ENCODE data around the gene KLHL1.

- PRO-cap: no peak
These were observed at the start of gene KLHL1 for GRCh38 chr13:70108062-70108767. KLHL1 (minus strand) TSS chr13:70108452.

- PRO-cap: no peak
These were observed 3.7 kb downstream of the DIS3 start for GRCh38 chr13:72777824-72778604.

DNA sequence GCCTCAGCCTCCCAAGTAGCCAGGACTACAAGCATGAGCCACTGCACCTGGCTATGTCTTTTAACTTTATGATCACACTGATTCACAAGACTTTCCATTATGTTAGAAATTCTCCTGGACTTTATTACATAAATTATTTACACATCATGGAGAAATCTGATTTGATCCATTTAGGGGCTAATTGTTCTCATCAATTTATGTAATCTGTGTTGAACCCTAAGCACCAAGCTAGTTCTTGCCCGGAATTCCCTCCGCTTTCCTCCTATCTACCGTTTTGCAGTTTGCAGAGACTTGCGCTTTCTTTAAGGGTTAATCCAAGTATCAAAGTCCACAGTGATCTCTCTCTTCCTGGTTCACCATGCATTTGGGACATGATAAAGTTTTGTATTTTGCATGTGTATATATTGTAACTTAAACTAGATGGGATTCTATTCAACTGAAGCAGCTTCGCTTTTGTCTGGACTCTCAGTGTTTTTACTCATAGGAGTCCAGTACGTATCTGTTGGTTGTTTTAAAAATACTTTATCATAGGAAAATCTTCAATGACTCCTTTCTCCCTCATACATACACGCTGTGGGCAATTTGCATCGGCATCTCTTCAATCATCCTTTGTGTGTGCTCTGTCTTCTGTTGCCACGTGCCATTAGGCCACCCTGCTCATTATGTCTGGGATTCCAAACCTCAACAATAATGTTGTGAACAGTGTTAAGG lies 13.7 kb upstream of the KLF5 start:
- PRO-cap: no peak

- PRO-cap: no peak
These were observed 4.1 kb upstream of the KLF5 start for GRCh38 chr13:73054614-73055193.

GRCh38 chr13:73248581-73249205 lies 189.9 kb downstream of the KLF5 start:
- PRO-cap: no peak

- PRO-cap: no peak
These were observed 340.6 kb downstream of the KLF5 start for GRCh38 chr13:73399494-73399693.

DNA sequence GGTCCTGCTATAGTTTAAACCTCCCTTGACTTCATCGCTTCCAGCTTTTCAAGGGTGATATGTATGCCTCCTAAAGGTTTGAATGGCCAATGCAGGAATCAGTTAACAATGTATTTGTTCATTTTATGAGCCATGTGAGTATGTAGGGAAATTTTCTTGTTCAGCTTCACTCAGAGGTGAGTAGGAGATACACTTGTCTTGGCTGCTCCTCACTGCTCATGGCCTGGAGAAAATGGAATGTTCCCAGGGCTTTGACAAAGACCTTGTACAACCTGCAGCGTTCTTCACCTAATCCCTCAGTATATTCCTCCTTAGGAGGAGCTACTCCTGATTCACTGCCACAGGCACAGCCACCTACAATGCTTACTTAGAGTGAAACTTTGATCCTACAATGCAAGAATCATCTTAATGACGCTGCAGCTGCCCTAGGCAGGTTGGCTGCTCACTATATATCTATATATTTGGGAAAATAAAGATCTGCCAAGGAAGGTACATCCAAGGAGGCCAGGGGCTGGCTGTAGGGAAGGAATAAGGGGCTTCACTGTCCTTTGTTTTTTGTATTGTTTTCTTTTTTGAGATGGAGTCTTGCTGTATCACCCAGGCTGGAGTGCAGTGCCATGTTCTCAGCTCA lies 364.2 kb downstream of the KLF5 start:
- PRO-cap: no peak

GRCh38 chr13:73520558-73520988 lies 461.8 kb downstream of the KLF5 start:
- PRO-cap: no peak

- PRO-cap: no peak
These were observed 478.2 kb downstream of the KLF5 start for GRCh38 chr13:73536981-73537334.

DNA sequence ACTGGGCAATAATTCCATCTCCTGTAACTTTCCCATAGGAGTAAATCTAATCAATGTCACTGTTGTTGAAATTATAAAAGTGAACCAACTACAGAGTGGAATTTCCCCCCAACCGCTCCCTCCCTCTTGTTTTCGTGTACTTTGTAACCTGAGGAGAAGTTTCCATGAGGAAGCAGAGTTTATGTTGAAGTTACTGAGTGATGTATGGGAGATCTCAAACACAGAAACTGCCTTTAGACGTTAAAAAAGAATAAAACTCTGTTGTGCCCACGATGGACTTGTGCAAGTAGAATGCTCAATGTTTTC lies 559.7 kb downstream of the KLF5 start:
- PRO-cap: no peak

DNA sequence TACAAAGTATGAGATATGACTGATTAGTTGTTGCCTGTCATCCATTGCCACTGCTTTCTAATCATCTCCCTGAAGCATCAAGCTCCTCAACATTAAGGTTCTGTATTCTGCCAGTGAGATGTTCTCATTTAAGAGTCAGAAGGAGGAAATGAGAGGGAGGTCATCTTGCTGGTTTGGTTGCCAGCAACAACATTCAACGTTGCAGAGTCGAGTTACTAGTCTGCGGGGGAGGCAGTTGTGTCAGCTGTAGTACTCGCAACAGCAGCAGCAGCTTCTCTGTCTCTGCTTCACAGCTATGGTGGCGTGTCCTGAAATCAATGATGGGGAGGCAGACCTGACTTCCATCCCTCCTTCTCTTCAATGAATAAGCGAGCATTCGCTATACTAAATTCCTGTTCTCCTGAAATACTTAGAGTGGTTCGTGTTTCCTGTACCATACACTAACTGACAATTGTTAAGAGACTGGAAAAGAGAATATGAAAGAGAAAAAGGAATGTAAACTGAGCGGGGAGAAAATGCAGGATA lies 812.2 kb downstream of the KLF5 start:
- PRO-cap: no peak

GRCh38 chr13:73967751-73968427 lies 909.1 kb downstream of the KLF5 start:
- PRO-cap: no peak

DNA sequence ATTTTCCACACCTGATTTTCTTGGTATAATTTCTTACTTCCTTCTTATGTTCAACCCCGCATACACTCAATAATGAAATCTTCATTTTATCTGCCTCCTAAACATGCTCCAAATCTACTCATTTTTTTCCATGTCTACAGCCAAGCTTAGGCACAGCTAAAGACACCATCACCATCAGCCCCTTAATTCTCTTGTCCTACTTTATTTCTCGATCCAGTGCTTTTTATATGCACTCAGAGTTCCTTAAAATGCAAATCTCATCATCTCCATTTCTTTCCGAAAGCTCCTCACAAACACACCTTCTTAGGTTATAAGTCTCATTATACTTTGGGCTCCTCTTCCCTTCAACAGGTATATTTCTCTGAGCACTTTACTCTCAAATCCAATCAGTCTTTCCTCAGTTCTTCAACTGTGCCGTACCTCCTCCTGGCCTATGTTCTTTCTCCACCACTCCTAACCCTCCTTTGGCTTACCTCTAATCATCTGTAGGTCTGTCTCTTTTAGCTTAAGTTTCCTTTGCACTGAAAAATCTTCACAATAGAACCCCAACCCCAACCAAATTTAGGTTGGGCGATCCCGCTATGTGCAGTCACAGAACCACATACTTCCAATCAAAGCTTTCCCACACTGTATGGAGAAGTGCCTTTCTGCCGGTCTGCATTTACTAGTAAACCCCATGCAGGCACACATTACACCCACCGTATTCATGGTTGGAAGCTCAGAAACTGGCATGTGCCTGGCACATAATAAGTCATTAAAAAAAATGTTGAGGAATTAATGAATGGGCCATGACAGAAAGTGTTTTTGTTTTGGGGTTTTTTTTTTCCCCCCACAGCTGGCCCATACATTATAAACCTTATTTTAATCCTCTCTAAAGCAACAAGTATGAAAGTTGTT lies 916.8 kb downstream of the KLF5 start:
- PRO-cap: no peak

DNA sequence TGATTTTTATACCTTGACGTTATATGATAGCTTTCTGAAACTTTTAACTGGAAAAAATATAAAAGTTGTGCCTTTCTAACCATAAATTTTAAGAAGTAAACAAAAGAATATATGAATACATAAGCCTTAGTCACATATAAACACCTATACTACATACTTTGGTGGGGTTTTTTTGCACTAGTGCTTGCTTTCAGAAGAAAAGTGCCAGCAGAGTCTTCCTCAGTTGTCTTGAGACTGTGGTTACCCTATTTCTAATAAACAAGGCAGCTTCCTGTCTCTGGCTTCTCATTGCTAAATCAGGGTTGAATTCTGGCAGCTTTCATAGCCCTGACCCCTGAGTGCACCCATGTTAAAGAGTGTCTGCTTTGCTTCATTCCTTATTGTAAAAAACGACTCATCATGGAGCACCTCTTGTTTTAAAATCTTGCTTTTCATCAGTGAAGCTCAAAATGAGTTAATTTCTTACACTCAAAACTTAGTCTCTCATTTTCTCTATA lies 1003.1 kb downstream of the KLF5 start:
- PRO-cap: no peak

DNA sequence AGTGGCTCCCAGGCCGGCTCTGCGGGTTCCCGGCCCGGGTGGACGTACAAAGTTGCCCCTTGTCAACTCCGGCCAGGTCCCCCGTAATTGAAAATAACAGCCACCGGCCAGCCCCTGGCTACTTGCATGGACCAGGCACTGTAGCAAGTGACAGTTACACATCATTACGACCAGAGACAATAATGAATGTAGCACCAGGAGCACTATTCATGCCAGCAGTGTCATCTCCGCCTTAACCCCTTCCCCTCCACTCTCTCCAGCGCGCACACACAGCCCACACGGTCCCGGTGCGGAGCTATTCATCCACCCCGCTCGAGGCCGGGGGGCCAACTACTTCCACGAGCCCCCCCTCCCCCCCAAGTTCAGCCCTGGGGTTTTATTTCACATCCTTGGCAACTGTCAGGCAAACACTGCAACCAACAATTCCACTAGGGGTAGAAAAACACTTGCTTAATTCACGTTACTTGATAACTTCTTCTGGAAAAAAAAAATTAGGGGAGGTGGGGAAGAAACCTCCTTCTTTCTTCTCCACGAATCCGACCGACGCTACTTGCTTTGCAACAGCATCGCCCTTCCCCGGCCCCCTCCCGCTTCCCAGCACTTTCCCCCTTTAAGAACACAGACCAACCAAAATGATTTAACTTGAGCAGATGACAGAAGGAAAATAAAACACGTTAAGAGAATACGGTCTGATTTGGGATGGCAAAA lies 1074.3 kb downstream of the KLF5 start:
- PRO-cap: no peak

- PRO-cap: no peak
These were observed 929.3 kb downstream of the TBC1D4 start for GRCh38 chr13:74552619-74553111.

DNA sequence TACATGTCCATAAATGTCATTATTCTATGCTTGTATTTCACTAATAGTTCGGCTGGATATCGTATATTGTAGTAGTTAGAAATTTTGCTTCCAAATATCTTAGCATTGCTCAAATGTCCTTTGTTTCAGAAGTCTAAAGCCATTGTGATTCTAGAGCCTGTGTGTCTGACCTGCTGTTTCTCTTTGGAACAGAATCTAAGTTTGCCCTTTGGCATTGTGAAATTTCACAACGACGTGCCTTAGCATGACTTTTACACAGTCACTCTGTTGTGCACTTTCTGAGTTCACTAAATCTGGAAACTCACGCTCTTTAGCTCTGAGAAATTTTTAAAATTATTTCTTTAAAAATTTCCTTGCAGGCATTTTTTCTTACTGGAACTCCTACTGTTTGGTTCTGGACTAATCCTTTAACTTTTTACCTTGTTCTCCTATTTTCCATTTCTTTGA lies 152.2 kb downstream of the TBC1D4 start:
- PRO-cap: no peak

- PRO-cap: no peak
These were observed 701 bp upstream of the LMO7 start for GRCh38 chr13:75635186-75636071.

DNA sequence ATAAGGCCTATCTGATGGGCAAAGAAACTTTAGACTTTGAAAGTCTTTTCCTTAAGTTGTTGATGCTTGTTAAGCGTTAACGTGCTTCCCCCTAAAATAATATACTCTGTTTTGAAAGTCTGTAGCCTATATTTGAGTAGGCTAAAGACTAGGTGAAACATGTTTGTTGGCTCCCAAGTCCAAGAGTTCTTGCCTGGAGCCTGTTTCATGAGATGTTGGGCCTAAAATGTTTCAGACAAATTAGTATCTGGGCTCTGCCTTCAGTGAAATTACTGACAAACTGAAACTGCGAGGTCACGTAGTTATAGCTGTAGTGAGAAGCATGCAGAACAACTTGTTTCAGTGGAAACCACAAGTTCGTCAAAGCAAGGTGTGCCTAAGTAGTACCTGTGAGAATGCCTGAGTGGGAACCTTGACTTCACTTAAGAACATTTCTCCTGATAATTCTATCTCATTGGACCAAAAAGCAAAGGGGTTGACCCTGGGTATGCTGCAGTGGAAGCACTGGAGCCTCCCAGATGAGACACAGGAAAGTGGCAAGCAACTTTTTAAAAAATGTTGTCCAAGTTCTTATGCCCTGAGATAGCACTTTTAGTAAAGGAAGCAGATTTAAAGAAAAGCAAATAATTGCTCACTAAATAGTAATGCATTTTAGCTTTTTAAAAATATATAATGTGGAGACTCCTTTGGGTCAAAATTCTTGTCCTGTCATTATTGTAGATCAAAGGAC lies 126.4 kb downstream of the LMO7 start:
- PRO-cap: no peak

DNA sequence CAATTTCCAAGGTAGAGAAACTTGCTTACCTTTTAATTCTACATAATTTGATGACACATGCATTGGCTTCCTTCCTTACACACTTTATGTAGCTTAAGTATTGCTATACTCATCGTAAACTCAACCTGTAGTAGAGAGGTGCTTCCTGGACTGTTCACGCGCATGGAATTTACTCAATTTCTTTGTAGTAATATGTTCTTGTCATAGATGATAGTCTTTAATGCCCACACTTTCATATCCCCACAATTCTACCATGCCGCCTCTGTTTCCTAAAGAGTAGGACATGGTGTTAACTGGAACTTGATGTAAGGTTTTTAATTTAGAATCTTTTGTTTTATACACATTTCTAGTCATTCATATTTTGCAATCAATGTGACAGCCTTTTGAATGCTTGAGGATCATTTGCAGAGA lies 160.8 kb downstream of the LMO7 start:
- PRO-cap: no peak